Occipital lobe (tissue), 2 donors: ENCODE data around the genes NFRKB, ST14 and ZBTB44.

DNA sequence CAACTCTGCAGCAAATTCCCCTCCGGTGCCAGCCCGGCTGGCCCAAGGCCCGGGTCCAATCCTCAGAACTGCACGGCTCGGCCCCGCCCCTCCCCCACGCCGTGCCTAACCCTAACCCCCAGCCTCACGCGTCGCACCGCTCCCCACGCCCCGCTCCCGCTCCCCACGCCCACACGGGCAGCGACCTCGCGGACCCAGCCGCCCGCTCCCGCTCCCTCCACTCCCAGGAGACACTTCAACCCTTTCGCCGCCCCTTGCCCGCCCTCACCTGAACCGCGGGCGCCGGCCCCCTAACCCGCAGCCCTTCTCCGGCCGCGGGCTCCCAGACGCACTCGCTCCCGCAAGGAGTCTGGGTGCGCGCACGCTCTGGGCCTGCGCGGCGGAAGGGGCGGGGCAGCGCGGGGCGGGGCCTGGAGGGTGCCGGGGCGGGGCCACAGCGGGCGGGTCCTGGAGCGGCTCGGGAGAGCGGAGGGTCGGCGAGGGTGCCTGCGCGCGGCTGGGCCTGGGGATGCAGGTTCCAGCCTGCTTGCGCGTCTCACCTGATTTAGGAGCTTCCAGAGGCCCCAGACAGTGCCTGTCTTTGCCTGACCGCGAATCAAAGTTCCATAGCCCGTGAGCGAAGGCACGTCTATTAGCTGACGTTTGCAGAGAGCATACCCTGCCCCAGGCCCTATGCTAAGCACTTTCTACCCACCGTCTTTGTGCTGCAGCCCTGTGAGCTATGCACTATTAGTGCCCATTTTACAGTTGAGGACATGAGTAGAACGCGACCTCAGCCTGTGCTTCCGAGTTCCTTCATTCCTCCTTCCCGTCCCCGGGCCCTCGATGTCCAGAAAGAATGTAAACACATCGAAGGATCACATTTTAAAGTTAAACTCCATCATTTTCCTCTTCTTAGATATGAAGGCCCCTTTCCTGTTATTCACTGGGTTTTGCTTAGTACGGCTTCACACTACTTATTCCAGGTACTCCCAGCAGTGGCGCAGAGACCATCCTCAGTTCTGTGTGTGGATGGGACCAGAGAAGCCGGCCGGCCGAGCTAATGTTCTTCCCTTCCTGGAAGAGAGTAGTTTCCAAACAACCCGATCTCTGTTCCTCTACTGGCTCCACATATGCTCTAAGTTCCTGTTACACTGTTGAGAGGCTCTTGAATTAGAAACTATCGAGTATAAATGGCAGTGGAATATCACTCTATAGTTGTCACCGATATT lies at the start of gene NFRKB:
TSS of gene NFRKB (minus strand) at position 351 of the 1,211 bp plus-strand sequence.
- RAMPAGE, long total RNA = no peak

- RAMPAGE, long total RNA = no peak
These were observed 51.8 kb upstream of the NFRKB start for GRCh38 chr11:129947060-129947662.

DNA sequence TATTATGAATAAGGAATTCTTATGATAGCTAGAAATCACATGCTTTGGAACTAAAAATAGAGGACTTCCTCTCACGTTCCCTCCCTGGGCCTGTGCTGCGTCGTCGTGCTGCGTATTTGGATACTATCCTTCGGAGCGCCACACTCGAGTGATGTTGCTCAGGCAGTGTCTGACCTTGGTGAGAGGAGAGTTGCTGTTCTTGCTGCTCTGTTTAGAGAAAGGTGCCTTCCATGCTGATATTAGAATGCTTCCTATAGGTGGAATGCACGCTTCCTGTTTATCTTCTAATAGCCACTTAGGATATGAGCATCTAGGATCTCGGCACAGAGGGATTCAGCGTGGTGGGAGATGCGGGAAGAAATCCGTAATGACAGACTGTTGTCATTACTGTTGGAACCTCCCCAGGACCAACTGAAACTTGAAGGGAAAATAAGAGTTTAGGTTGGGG lies 20.1 kb upstream of the ST14 start:
- RAMPAGE, long total RNA = no peak

DNA sequence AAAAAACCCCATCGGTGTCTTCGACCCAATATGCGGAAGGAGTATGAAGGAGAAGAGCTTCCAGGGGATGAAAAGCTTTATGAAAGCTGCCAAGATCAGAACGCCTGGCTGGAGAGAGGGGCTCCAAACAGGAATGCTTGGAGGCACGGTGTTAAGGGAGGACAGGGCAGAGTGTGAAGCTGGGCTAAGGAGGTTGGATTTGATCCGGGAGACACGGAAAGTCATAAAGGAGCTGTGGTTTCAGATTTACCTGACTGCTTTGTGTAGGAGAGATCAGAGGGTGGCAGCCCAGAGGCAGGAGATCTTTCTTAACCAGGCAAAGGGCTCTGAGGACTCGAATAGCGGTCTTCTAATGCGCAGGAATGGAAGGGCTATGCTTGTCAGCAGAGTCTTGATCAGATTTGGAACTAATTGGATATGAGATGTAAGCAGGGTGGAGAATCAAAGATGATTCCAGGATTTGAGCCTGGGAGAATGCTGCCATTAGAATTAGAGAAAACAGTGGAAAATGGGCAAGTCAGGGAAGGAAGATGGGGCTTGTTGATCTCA lies 1.2 kb upstream of the ST14 start:
- RAMPAGE, long total RNA = no peak

GRCh38 chr11:130159554-130159893 lies at the start of gene ST14:
ST14 (plus strand) TSS chr11:130159782.
- RAMPAGE, long total RNA = no peak

DNA sequence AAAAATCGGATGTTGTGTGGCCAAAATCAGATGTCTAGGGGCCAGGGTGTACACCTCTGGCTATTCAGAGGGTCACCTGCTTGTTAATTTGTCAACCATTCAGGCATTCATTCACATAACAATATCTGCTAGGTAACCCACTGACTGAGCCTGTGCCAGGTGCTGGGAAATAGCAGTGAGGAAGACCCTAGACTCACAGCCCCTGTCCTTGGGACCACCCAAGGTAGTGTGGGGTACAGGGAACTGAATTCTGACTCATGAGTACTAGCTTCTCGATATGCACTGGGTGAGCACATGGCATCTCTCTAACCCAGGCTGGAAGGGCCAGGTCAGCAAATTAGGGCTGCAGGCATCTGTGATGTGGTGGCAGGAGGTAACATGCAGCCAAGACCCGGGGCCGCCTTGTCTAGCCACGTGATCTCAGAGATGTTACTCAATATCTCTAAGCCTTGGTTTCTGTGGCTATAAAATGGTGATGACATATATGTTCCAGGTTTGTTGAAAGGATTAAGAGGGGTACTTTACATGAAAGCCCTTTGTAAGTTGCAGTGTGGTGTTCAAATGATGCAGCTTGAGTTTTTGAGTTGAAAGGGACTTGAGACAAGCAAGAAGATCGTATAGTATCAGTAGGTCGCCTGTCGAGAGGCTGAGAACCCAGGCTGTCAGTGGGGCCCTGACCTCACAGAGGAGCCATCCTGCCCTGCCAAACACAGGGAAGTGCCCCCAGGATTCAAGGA lies 3.1 kb downstream of the ST14 start:
- RAMPAGE, long total RNA = no peak

- RAMPAGE, long total RNA = no peak
These were observed 6.7 kb downstream of the ST14 start for GRCh38 chr11:130165844-130167037.

GRCh38 chr11:130179259-130179847 lies 19.8 kb downstream of the ST14 start:
- RAMPAGE, long total RNA = no peak

DNA sequence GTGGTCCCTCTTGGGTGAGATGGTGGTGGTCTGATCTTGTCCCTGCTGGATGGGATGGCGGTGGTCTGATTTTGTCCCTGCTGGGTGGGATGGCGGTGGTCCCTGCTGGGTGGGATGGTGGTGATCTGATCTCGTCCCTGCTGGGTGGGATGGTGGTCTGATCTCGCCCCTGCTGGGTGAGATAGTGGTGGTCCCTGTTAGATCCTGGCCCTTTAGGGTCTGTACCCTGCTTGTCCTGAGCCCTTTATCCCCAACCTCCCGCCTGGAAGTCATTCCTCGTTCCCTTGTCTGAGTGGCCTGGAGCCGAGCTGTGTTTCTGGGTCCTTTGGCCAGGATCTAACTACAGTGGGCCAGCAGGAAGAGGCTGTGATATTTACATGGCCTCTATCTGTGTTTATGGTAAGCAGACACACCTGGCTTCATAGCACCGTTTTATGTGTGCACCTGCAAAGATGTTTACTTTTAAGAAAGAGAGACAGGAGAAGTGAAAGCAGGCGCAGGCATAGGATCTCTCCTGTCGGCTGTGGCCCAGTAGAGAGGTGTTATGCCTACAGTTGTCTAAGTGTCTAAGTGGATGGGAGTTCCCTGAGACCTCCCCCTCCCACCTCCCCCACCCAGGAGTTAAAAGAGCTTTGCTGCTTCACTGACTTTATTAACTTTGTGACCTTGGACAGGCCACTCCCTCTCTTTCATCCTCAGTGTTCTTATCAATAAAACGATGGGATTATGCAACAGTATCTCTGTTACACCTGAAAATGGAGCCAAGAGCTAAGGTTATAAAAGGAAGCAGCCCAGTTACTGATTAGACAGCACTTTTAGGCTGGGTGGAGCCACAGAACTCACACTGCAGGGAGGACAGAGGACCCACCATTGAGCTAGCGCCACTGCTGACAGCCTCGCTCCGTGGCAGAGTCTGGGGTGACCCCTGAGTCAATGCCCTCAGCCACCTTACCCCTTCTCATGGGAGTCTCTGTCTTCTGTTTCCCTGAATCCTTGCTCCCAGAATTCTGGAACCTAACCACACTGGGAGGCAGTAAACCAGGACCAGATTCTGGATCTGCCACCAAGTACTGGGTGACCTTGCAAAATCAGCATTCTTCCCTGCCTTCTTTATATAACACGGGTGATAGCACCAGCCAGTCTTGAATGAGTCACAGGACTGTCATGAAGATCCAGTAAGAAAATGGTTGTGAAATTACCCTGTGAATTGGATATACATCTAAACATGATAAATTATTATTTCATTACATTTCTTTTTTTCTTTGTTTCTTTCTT lies 21.9 kb downstream of the ST14 start:
- RAMPAGE, long total RNA = no peak

GRCh38 chr11:130231373-130232110 lies 72.0 kb downstream of the ST14 start:
- RAMPAGE, long total RNA = no peak

- RAMPAGE, long total RNA = no peak
These were observed at the start of gene ZBTB44 for GRCh38 chr11:130313850-130314973. ZBTB44 (minus strand) TSS chr11:130314917.

GRCh38 chr11:130400677-130400939 lies 27.8 kb downstream of the ADAMTS8 start:
- RAMPAGE, long total RNA = no peak

DNA sequence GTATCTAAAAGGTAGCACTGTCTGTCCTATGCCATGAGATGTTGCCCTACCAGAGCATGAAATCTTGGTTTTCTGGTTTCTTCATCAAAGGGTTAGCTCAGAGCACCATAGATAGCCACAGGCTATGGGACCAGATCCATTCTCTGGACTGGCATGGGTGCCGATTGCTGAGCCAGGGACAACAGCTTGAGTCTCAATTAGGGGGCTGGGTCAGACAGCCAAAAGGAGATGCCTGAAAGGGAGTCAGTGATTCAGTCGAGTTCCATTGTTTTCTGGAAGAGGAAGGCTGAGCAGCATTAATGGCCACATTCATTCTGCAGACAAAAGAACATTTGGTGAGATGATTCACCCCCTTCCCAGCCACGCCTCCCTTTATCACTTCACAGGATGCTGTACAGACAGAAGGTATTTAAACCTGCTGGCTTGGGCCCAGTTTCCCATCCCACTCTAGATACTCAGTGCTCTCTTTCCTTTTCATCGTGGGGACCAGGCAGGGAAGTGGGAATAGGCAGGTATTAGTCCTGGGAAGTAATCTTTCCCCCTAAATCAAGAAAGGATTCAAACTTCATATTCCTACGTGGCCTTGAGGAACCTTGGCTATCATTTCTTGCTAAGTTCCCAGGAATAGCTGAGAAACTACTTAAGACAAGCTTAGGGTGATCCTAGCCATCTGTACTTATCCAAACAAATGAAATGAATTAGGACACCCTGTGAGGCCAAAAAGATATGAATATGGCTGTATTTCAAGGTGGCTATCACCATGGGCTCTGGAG lies 132.0 kb downstream of the ADAMTS15 start:
- RAMPAGE, long total RNA = no peak

GRCh38 chr11:131656365-131657380 lies 286.3 kb downstream of the NTM start:
- RAMPAGE, long total RNA = no peak

DNA sequence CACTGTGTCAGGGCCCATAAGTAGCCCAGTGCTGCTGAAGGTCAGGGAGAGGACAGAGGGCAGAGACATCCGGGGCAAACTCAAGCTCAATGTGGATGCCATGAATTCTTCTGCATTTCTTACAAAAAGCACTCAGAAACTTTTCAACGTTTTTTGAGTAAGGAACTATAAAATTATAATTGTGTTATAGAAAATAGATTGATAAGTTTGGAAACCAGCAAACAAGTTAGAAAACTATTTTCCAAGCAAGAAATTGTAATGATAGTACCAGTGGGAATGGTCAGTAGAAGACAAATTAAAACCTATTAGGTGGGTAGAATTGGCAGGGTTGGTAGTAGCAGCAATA lies 285.8 kb downstream of the OPCML start:
- RAMPAGE, long total RNA = no peak

- RAMPAGE, long total RNA = no peak
These were observed 51.8 kb upstream of the IGSF9B start for GRCh38 chr11:134008553-134008925.

DNA sequence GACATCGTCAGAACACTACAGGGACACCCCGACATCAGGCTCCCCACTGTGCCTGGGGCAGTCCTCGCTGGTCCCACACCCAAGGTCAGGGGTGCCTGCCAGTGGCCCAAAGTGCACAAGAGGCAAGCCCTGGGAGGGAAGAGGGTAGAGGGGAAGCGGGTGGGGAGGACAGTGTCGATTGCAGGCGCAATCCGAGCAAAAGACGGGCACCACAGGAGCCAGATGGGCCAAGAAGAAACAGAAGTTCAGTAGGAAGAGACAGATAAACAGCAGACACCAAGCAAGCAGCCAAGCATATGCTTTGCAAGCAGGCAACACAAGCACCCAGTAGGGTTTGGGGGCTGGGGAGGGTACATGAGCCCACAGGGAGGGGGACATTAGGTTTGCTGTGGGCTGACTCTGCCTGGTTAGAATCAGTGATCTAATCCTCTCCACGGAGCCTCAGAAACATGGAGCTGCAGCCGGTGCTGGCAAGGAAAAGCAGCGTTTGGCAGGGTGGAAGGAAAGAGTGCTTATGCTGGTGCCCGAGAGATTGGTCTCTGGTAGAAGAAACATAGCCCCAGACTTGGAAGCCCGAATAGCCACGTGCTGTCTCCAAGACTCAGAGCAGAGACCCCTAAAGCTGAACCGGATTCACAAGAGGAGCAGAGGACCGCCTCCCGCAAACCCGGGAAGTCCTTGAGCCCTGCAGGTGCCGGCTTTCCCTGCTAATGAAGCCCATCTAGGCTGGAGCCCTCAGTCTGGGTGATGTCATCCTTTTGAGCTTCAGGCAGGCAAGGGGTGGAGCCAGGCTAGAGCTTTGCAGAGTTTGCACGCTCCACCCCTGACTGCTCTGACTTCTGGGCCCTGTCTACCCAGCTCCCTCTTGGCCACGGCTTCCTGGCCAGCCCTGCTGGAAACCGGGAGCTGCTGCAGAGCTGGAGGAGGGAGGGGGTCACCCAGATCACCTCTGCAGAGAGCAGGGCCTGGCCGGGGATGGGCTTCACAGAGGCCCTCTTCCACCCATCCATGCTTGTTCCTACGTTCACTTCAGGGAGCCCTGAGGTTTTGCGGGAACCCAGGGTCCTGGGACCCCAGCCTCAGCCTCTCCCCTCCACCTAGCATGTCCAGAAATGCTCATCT lies 35.1 kb upstream of the JAM3 start:
- RAMPAGE, long total RNA = no peak

DNA sequence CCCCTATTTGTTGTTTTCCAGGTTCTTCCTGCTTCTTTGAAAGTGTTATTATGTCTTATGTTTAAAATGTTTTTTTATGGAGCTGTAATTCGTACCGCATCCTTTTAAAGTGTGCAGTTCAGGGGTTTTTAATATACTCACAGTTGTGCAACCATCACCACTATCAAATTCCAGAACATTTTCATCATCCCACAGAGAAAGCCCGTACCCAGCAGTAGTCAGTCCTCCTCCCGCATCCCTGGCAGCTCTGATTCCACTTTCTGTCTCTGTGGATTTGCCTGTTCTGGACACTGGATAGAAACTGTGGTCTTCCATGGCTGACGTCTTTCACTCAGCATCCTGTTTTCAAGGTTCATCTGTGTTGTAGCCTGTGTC lies 73.7 kb downstream of the JAM3 start:
- RAMPAGE, long total RNA = no peak

DNA sequence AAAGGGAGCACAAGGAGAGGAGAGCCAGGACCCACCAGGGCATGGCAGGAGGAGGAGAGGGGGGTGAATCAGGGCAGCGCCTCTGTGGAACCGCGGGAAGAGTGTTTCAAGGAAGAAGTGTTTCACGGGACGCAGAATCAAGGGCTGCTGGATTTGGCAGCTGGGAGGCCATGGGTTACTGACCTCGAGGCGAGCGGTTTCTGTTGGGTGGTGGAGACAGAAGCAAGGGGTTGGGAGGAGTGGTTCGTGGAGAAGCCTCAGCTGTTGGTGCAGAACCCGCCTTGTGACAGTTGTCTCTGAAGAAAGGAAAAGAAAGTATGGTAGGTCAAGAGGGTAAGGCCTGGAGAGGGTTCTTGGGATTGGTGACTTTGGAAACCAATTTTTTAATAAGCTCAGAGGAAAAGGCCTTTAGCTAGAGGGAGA lies 13.1 kb downstream of the VPS26B start:
- RAMPAGE, long total RNA = no peak